ENCODE data around the genes EFEMP2, SART1 and B4GAT1.

DNA sequence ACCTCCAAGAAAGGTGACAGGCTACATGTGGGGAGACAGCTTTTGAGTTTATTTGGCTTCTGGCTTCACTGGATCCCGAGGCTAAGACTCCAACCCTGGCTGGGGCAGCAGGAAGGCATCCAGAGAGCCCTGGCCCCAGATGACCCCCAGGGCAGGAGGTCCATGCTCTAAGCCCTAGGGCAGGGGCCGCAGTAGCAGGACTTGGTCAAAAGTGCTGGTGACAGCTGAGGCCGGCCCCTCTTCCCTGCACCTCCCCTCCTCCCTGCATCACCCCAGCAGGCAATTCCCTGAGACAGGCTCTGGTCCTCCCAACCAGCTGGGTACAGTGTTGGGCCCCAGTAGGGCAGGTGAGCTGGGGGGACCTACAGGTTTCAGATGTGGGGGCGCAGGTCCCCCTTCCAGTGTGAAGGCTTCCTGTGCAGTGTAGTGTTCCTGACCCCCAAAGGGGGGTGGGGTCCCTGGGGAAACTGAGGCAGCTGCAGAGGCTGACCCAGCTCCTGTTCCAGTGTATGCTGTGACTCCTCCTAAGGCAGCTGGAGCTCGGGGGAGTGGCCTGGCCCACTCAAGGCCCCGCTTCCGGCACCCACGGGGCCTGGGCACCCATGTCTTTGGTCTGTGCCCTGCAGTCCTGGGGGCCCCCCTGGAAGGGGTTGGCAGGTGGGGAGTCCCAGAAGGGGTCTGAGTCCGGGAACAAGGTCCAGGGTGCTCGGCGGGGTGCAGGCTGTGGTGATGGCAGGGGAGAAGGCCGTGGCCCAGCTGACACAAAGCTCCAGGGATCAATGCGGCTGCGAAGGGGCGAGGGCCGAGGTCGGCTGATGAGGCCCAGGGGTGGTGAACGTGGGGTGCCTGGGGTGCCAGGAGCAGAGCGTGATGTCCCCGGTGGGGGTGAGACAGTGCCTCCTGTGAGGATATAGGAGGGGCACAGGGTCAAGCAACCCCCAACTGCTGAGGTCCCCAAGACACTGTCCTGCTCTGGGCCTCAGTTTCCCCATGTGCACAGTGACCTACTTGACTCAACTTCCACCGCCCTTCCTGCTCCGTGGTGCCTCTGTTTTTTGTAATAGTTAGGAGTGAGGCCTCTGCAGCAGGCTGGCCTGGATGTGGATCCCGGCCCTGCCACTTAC lies 2.5 kb upstream of the KCNK7 start:
- RRBS, 2 experiments = 97 to 100% methylated on average over 2 to 3 of the region's 23 CpGs
CAGE:
- cytosol, long polyA minus RNA = no peak
- cytosol, long polyA plus RNA = no peak
- long polyA plus RNA = start-site peak on the minus strand centred at position 117 of the sequence, 59 bp wide, 55 and 62 reads in 2 replicates
- nucleus, long polyA minus RNA = no peak
- nucleus, long polyA plus RNA = no peak

GRCh38 chr11:65629777-65630540 lies 7.9 kb upstream of the SIPA1 start:
- RRBS, 2 experiments = no CpG with 5 or more reads among the region's 19 CpGs
CAGE:
- cytosol, long polyA minus RNA = no peak
- cytosol, long polyA plus RNA = no peak
- long polyA plus RNA = no peak
- nucleus, long polyA minus RNA = no peak
- nucleus, long polyA plus RNA = no peak

GRCh38 chr11:65640971-65641671 lies 3.2 kb downstream of the SIPA1 start:
- RRBS, 2 experiments = 96% methylated on average over 3 of the region's 32 CpGs; no CpG with 5 or more reads in 1 of the 2 experiments
CAGE:
- cytosol, long polyA minus RNA = no peak
- cytosol, long polyA plus RNA = no peak
- long polyA plus RNA = no peak
- nucleus, long polyA minus RNA = no peak
- nucleus, long polyA plus RNA = no peak

- RRBS, 2 experiments = 92 to 93% methylated on average over 7 to 12 of the region's 113 CpGs
CAGE:
- cytosol, long polyA minus RNA = no peak
- cytosol, long polyA plus RNA = no peak
- long polyA plus RNA = no peak
- nucleus, long polyA minus RNA = no peak
- nucleus, long polyA plus RNA = no peak
These were observed 9.4 kb downstream of the SIPA1 start for GRCh38 chr11:65646880-65648098.

- RRBS, 2 experiments = no CpG with 5 or more reads among the region's 28 CpGs
CAGE:
- cytosol, long polyA minus RNA = no peak
- cytosol, long polyA plus RNA = no peak
- long polyA plus RNA = no peak
- nucleus, long polyA minus RNA = no peak
- nucleus, long polyA plus RNA = no peak
These were observed 5.5 kb upstream of the KAT5 start for GRCh38 chr11:65706220-65707210.

DNA sequence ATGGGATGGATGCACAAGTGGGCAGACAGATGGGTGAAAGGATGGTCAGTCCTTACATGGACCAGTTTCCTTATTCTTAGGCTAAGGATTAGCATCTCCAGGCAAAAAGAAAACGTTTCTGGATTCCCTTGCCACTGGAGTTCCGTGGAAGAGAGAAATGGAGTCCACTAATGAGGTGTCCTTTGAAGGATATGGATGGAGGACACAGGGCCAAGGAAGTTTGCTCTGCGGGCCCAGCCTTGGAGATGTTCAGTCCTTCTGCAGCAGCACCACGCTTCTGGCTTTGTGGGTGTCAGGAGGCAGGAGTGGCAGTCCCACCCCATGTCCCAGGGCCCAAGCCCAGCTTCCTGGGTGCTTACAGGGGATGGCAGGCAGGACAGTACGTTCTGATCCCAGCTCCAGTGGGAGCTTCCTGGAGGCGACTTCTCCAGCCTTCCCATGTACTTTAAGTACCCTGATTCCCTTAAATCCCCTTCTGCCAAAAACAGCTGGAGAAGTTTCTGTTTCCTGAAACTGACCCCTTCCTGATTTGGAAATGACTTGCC lies 5.4 kb downstream of the AP5B1 start:
- RRBS, 2 experiments = no CpG with 5 or more reads among the region's 6 CpGs
CAGE:
- cytosol, long polyA minus RNA = no peak
- cytosol, long polyA plus RNA = no peak
- long polyA plus RNA = no peak
- nucleus, long polyA minus RNA = no peak
- nucleus, long polyA plus RNA = no peak

DNA sequence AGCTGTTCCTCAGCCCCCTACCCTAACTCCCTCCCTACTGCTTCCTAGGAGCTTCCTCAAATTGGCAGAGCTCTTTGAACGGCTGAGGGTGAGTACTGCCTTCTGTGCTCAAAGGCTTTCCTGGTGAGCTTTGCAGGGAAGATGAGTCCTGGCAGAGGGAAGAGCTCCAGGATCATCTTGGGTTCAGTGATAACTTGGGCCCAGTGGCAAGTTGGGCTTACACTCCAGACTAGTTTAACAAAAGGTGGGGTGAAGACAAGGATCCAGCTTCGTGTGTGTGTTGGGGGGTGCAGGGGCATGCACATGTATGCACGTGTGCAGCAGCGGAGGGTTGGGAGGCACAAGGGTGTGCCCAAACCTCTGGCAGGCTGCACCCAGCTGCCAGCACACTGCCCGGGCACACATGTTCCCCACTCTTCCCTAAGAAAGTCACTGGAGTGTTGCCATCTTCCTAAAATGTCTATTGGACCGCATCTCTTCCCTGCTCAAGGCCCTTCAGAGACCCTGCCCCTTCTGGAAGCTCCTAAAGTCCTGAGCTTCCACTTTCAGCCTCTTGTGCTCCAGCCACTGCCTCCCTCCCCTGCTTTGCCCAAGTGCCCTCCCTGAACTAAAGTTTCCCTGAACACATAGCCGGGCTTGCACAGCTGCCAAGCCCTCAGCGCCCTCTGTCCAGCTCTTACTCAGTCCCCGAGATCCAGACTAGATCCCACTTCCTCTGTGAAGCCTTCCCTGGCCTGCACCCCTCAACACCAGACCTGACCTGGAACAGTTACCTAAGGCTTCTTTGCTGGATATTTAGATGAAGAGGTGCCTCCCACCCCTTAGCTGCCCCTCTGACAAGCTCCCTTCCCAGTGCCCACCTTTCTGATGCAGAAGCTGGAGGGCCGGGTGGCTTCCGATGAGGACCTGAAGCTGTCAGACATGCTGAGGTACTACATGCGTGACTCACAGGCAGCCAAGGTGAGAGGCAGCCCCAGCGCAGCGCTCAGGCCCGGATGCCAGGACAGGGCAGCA lies 6.1 kb downstream of the CFL1 start:
- RRBS, 2 experiments = 98 to over 99% methylated on average over 3 to 5 of the region's 15 CpGs
CAGE:
- cytosol, long polyA minus RNA = no peak
- cytosol, long polyA plus RNA = no peak
- long polyA plus RNA = no peak
- nucleus, long polyA minus RNA = no peak
- nucleus, long polyA plus RNA = no peak

DNA sequence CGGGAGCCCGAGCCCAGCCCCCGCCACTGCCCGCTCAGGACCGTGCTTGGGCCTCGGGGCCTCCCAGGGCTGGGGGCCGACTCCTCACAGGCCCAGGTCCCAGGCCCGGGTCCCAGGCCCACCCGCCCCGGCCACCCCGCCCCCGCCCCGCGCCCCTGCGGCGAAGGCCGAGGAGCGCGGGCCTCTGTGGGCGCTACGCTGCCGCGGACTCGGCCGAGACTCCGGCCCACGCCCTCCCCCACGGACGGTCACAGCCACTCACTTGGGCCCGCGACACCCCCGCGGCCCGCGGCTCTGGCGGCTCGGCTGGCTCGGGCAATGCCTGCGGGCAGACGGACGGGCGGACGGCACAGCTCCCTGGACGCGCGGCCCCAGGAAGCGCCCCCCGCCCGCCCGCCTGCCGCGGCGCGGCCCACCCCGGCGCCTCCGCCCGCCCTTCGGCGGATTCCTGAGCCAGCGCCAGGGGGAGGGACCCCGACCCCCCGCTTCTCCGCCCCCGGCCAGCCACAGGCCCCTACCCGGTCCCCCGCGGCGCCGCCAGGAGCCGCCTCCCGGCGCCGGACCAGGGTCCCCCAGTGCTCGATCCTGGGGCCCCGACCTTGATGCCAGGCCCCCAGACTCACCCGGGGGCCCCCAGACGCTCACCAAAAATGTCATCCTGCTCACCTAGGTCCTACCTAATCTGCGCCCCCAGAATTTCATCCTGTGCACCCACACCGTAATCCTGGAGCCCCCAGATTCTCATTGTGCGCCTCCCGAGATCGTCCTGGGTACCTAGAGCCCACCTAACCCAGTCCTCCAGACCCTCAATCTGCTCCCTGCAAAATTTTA lies at the start of gene EFEMP2:
EFEMP2 (minus strand) TSS at position 380 of the 831 bp plus-strand sequence.
- RRBS, 2 experiments = 19 to 26% methylated on average over 27 to 34 of the region's 83 CpGs
CAGE:
- cytosol, long polyA minus RNA = start-site peak on the minus strand centred at position 367 of the sequence, 35 bp wide, 16 reads
- cytosol, long polyA plus RNA = no peak
- long polyA plus RNA = start-site peak on the minus strand centred at position 367 of the sequence, 50 bp wide, 94 and 83 reads in 2 replicates
- nucleus, long polyA minus RNA = no peak
- nucleus, long polyA plus RNA = start-site peak on the minus strand centred at position 354 of the sequence, 11 bp wide, 23 and 33 reads in 2 replicates

DNA sequence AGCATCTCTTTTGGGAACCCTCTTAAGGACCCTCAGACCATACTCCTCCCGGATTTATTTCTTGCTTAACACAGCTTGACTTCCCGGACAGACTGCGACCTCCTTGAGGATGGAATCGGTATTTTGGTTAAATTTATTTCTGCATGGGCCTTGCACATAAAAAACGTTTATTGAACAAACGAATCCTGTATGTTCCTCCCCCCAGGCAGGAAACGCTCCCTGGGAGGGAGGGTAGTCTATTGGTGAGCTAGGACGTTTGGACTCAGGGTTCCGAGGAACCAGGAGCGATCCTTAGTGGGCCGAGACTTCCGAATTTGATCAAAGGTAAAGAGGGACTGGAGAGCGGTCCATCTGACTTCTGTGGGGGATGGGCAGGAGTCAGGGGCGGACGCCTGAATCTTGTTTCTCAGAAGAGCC lies 503 bp upstream of the CCDC85B start:
- RRBS, 2 experiments = no CpG with 5 or more reads among the region's 15 CpGs
CAGE:
- cytosol, long polyA minus RNA = no peak
- cytosol, long polyA plus RNA = no peak
- long polyA plus RNA = no peak
- nucleus, long polyA minus RNA = no peak
- nucleus, long polyA plus RNA = no peak

DNA sequence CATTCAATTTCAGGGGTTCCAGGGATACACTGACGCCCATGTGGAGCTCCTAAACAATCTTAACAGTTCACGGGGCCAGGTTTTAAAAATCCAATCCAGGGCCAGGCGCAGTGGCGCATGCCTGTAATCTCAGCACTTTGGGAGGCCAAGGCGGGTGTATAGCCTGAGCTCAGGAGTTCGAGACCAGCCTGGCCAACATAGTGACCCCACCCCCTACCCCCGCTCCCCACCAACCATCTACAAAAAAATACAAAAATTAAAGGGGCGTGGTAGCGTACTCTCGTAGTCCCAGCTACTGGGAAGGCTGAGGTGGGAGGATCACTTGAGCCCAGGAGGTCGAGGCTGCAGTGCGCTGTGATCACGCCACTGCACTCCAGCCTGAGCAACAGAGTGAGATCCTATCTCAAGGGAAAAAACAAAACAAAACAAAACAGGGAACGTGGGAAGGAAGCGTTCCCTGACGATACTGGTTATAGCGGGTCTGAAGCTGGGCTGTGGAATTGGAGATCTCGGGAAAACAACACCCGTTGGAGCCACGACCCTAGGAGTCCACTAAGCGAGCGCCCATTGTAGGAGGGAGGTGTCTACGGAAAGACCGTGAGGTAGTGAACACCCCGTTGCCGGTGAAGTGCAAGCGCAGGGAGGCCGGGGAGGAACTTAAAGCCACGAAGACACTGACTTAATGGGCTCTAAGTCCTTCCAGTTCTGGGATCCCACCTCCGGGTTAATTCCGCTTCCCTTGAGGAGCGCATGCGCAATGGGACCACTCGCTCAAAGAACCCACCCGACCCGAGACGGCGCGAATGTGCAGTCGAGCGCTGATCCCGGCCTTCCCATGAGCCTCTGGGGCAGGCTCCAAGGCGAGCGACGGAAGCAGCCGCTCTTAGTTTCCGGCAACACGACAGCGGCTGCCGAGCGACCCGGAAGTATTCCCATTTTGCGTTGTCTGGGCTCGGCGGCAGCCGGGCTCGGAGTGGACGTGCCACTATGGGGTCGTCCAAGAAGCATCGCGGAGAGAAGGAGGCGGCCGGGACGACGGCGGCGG lies at the start of gene SART1:
SART1 (plus strand) TSS at position 941 of the 1,045 bp plus-strand sequence.
- RRBS, 2 experiments = 1% methylated on average over 24 to 28 of the region's 67 CpGs
CAGE:
- cytosol, long polyA minus RNA = start-site peak on the plus strand centred at position 955 of the sequence, 52 bp wide, 182 reads
- cytosol, long polyA plus RNA = start-site peak on the plus strand centred at position 948 of the sequence, 57 bp wide, 180 and 298 reads in 2 replicates
- long polyA plus RNA = start-site peak on the plus strand centred at position 943 of the sequence, 58 bp wide, 335 and 288 reads in 2 replicates
- nucleus, long polyA minus RNA = no peak
- nucleus, long polyA plus RNA = start-site peak on the plus strand centred at position 958 of the sequence, 38 bp wide, 107 and 180 reads in 2 replicates

DNA sequence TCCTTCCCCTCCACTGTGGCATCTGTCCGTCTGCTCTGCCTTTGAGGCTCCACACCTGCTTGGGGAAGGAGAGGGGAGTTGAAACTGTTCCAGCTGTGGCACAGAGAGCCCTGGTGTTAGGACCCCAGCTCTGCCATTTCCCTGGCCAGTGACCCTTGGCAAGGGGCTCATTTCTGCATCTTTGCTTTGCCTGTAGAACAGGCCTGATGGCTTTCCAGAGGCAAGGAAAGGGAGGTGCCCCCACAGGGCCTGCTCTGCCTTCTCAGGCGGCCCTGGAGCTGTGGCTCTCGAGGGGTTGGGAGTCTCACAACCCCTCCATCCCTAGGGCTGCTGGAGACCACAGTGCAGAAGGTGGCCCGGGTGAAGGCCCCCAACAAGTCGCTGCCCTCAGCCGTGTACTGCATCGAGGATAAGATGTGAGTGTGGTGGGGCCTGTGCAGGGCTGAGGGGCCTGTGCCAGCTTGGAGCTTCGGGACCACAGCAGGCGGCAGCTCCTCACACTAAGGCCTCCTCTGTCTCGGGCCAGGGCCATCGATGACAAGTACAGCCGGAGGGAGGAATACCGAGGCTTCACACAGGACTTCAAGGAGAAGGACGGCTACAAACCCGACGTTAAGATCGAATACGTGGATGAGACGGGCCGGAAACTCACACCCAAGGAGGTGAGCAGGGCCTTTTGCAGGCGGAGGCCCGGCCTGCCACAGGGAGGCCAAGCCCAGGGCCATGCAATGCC lies 15.9 kb downstream of the SART1 start:
- RRBS, 2 experiments = 95 to 100% methylated on average over 5 of the region's 22 CpGs
CAGE:
- cytosol, long polyA minus RNA = no peak
- cytosol, long polyA plus RNA = no peak
- long polyA plus RNA = no peak
- nucleus, long polyA minus RNA = no peak
- nucleus, long polyA plus RNA = no peak

DNA sequence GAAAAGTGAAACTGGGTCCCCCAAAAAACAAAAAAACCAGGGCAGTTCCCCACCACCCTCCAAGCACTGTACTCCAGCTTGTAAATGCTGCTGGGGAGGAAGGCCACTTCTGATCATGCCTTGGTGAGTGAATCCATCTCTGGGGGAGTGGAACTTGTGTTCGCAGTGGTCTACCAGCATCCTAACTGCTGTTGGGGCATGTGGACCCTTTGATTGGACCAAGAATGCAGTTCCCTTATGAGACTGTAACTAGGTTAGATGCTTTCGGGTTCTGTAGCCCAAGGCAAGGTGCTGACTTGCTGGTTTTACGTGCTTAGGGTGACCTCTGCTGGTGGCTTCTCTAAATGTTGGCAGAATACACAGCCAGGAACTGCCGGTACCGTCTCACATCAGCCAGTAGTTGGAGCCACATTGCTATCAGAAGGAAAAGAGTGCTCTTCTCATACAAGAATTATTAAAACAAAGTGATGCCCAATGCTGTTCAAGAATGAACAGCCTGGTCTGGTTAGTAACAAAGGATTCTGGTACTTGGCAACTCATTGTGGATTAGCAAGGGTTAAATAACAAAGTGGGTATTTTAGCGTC lies 13.1 kb downstream of the EIF1AD start:
- RRBS, 2 experiments = no CpG with 5 or more reads among the region's 6 CpGs
CAGE:
- cytosol, long polyA minus RNA = no peak
- cytosol, long polyA plus RNA = no peak
- long polyA plus RNA = no peak
- nucleus, long polyA minus RNA = no peak
- nucleus, long polyA plus RNA = no peak

DNA sequence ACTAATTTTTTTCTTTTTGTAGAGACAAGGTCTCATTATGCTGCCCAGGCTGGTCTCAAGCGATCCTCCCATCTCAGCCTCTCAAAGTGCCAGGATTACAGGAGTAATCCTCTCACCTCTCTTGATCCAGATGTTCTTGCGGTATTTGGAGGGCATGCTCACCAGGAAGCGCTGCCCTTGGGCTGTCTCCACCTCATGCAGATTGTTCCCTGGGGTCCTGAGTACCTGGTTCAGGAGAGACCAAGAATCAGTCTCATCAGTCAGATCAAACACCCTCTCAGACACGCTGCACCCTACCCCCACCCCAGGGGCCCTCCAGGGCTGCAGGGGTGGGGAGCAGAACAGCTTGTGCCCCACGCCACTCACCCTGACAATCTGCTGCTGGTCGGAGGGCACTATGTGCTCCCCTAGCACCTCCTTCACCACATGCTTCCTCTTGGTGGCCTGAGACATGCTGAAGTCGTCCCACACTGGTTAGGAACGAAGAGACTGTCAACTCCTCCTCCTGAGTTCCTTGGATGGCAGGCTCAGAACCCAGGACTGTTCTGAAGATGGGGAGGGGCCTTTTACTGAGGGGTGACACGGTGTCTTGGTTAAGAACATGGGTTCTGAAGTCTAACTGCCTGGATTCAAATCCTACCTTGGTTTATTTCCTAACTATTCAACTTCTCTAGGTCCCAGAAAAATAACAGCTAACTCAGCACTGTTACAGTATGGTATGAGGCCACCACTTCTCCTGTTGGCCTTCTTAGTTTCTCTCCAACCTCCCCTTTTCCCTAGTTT lies 1.8 kb downstream of the EIF1AD start:
- RRBS, 2 experiments = no CpG with 5 or more reads among the region's 9 CpGs
CAGE:
- cytosol, long polyA minus RNA = no peak
- cytosol, long polyA plus RNA = no peak
- long polyA plus RNA = no peak
- nucleus, long polyA minus RNA = no peak
- nucleus, long polyA plus RNA = no peak

DNA sequence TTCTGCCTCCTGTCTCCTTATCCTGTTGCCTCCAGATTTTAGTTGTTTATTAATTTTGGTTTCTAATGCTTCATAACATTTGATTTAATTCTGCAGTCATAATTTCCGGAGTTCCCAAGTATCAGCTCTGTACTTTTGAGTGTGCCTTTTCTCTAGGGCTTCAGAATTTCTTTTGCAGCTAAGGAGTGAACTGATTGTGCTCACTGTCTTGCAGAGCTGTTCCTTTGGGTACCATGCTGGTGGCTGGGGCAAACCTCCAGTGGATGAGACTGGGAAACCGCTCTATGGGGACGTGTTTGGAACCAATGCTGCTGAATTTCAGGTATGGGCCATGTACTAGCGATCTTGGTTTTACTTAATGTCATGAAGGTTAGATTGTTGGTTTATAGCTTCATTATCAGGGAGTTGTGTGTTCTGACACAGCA lies 7.3 kb upstream of the PACS1 start:
- RRBS, 2 experiments = no CpG with 5 or more reads among the region's 4 CpGs
CAGE:
- cytosol, long polyA minus RNA = start-site peak on the plus strand centred at position 272 of the sequence, 48 bp wide, 52 reads
- cytosol, long polyA plus RNA = start-site peak on the plus strand centred at position 264 of the sequence, 51 bp wide, 16 and 69 reads in 2 replicates
- long polyA plus RNA = no peak
- nucleus, long polyA minus RNA = no peak
- nucleus, long polyA plus RNA = no peak

DNA sequence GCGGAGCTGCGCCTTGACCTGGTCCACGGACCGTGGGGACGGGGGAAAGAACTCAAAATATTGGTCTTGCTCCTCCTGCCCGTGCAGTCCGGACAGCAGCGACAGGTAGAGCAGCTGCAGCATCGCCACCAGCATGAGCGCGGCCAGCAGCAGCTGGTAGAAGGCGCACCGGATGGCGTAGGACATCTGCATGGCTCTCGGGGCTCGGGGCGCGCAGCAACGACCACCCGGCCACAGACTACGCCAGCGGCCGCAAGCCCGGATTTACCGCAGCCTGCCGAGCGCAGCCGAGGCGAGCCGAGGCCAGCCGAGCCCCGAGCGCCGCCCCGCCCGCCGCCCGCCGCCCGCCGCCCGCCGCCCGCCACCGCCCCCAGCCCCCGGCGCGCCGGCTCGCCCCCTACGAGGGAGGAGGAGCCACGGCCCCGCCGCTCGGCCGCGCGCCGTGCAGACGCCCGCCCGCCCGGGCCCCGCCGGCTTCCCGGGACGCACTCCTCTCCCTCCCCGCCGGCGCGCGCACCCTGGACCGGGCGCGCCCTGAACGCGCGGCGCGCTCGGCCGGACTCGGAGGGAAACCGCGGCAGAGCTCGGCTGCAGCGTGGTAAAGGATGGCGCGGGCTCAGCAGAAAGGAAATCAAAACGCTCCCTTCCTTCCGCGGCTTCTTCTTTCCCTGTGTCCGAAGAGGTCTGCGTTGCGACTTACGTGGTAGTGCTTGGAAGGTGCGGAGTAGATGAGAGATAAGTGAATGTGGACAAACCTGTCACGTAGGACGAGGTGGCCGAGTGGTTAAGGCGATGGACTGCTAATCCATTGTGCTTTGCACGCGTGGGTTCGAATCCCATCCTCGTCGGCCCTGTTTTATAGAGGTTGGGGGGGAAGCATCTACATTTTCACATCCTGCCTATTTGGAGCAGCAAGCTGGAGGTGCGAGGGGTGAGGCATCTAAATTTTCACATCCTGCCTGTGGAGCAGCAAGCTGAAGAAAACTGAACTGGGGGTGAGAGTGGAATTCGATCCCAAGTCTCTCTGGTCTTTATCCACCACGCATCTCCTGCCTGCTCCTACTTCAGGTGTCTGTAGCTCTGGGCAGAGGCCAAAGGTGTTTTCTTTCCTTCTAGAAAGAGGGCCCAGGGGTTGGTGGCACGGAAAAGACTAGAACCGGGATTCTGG lies at the start of gene B4GAT1:
B4GAT1 (minus strand) TSS at position 276 of the 1,168 bp plus-strand sequence.
- RRBS, 2 experiments = 2% methylated on average over 27 of the region's 111 CpGs
CAGE:
- cytosol, long polyA minus RNA = start-site peak on the minus strand centred at position 262 of the sequence, 40 bp wide, 262 reads; start-site peak on the minus strand centred at position 480 of the sequence, 44 bp wide, 14 reads
- cytosol, long polyA plus RNA = start-site peak on the minus strand centred at position 286 of the sequence, 94 bp wide, 427 and 1,102 reads in 2 replicates
- long polyA plus RNA = start-site peak on the minus strand centred at position 259 of the sequence, 49 bp wide, 857 and 891 reads in 2 replicates
- nucleus, long polyA minus RNA = no peak
- nucleus, long polyA plus RNA = start-site peak on the minus strand centred at position 273 of the sequence, 68 bp wide, 328 and 484 reads in 2 replicates

- RRBS, 2 experiments = no CpG with 5 or more reads among the region's 3 CpGs
CAGE:
- cytosol, long polyA minus RNA = no peak
- cytosol, long polyA plus RNA = no peak
- long polyA plus RNA = no peak
- nucleus, long polyA minus RNA = no peak
- nucleus, long polyA plus RNA = no peak
These were observed 3.7 kb upstream of the B4GAT1 start for GRCh38 chr11:66351243-66351360.

- RRBS, 2 experiments = no CpG with 5 or more reads among the region's 4 CpGs
CAGE:
- cytosol, long polyA minus RNA = no peak
- cytosol, long polyA plus RNA = no peak
- long polyA plus RNA = no peak
- nucleus, long polyA minus RNA = no peak
- nucleus, long polyA plus RNA = no peak
These were observed 3.9 kb upstream of the B4GAT1 start for GRCh38 chr11:66351361-66351646.

DNA sequence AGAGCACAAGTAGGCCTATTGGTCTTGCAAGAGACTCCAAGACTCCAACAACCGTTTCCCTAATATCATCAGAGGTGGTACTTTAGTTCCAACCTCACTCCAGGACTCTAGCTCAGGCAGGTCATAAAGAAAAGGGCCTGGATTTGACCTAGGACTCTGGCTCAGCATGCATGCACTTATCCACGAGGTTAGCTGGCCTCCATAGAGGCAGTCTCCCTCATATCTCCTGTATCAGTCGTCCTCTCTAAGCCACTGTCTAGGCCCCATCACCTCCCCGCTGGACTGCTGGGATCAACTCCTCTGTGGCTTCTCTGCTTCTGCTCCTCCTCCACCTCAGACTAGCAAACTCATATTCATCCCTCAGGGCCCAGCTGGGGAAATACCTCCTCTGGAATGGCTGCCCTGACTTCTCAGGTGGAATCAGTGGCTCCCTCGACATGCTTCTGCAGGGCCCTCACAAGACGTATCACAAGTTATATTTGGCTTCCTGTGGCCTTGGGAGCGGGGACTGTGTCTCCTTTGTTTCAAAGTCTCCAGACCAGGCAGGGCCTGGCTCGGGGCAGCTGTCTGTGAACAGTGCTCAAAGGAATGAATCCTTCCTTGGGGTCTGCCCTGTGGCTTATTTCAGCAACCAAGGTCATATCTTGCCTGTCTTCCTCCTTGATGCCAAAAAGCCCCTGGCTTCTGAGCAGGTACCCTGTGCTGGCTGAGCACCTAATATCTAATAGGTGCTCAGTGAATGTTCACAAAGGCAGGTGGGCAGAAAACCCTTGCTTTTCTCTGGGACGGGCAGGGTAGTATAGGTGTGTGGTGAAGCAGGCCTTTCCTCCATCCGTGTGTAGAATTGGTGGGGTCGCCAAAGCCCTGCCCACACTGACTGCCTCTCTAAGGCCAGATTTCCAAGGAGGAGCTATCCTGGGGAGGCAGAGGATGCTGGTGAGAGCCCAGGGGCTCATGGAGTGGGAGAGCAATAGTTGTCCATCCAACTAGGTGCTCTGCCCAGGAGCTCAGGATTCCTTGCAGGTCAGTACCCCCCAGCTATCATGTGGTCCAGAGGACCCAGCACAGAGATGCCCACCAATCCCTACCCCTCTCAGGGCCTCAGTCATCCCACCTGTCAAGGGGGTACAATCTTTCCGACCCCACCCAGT lies 9.9 kb downstream of the SLC29A2 start:
- RRBS, 2 experiments = no CpG with 5 or more reads among the region's 12 CpGs
CAGE:
- cytosol, long polyA minus RNA = no peak
- cytosol, long polyA plus RNA = no peak
- long polyA plus RNA = no peak
- nucleus, long polyA minus RNA = no peak
- nucleus, long polyA plus RNA = no peak

DNA sequence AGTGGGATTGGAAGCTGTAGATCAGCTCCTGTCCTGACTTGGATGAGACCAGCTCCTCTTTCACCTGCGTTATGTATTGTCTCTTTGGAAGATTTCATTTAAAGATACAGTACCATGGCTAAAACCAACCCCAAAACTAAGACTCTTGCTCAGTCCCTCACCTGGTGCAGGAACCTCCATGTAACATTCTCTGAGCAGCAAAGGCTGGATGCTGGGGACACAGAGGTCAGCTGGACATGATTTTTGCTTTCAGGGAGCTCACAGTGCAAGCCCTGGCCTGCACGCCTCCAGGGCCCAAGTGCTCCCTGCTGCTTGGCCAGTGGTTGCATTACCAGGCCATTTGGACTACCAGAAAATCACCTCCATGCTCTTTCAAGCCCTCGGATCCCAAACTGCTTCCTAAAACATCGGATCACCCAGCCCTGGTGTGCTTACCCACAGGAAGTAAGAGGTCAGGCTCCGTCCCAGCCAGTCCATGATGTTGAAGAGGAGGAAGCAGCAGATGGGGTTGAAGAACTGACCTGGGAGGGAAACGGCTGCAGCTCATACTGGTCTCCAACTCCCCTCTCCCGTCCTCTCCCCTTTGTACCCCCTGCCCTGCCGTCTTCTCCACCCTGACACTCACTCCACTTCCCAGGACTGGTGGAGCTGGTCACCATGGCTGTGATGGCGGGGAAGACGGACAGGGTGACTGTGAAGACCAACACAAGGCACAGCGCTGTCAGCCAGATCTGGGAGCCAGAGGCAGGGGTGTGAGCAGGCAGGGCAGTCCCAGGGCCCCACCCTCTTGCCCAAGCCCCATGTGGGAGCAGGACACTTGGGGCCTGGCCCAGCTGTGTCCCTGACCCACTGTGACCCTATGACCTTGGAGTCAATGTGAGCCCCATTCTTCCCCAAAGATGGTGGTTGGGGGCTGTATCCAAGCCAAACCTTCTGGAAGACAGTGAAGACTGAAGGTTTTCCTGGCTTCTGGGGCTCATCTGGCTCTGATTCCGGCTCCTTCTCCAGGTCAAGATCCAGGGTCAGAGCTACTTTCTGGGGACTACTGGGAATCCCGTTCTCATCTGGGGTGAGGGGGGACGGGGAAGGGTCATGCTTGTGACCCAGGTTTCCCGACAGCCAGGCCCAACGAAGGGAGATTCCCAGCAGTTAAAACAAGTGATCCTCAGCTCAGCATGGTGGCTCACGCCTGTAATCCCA lies 5.7 kb downstream of the SLC29A2 start:
- RRBS, 2 experiments = no CpG with 5 or more reads among the region's 17 CpGs
CAGE:
- cytosol, long polyA minus RNA = start-site peak on the plus strand centred at position 103 of the sequence, 91 bp wide, 15 reads
- cytosol, long polyA plus RNA = no peak
- long polyA plus RNA = no peak
- nucleus, long polyA minus RNA = no peak
- nucleus, long polyA plus RNA = no peak

DNA sequence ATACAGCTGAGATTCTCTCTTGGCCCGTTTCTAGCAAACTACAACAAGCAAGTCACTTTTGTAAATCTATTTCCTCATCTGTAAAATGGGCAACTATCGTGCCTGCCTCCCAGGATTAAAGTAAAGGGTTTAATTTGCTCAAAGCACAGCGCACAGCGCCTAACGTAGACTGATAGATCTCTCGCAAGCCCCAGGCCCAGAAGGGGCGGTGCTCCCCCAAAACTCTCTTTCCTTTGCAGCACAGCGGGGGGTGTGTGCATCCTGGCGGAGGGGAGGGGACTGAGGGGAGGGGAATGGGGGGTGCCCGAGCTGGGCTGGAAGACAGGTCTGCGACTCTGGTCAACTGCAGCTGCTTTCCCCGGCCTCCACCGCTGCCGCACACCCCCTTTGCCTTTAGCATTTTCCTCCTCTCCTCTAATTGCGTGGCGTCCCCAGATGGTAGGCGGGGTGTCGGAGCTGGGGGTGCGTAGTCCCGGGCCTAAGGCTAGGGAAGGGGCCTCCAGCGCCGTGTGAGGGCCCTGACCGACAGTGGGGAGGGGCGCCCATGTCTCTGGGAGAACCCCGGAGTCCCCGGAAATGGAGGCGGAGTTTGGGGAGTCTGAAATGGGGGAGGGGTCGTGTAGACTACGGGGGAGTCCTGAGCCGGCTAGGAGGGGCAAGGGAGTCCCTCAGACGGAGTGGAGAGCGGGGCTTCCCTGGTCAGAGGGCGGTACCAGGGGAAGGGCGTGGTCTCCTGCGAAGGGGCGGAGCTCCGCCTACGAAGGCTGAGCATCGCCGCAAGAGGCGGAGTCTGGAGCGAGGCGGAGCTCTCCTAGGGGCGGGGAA lies 485 bp upstream of the PELI3 start:
- RRBS, 2 experiments = under 1 to 2% methylated on average over 10 to 16 of the region's 44 CpGs
CAGE:
- cytosol, long polyA minus RNA = no peak
- cytosol, long polyA plus RNA = no peak
- long polyA plus RNA = no peak
- nucleus, long polyA minus RNA = no peak
- nucleus, long polyA plus RNA = no peak